Upper lobe of left lung (tissue), 5 donors: ENCODE results near the gene FAIM2.

DNA sequence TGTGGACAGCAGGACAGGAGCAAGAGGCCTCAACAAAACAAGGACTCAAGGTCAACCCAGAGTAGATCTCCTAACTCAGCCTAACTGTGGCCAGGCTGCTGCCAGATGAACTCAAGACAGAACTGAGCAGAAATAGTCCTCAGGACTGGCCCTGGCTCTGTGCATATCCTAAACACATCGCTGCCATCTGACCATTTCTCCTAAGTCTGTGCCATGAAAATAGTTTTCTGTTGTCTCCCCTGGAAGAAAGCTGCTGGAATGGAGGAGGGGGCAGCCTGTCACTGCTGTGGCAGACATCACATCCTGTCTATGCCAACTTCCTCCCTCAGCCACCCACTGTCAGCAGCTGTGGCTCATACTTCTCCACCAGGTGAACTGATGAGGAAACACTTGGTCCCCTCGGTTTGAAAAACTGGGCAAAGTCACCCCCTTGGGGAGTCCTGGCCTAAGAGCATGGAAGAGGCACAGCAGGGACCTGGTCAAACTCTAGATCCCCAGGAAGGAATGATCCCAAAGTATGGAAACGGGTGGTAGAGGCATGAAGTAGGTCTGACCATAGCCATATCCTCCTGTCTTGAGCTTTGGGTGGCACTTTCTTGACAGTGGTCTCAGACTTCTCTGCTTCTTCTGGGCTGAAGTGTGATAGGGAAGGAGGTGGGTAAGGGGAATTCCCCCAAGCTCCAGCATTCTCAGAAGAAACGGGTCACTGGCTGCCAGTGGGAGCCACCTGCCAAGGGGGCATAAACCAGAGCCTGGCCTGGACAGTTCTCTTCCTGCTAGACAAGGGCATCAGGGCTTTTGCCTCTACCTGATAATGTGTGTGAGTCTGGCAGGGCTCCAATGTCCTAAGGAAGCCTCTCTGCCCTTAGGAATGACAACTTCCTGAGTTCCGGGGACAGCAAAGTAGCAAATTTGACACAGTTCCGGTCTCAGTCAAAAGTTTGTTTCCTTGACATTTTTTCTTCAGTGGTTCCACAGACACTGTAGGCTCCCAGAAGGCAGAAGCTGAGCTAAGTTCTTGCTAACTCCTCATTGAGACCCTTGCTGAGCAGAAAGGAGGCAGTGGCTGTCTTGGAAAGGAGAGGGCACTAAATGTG is 36.1 kb downstream of the FMNL3 start:
- PRO-cap, 2 experiments, result peak in 1 of 2 experiments; most common plus-strand start position 686 of the sequence (in 1)
- RAMPAGE, long total RNA, 4 experiments, result no peak in any of the 4 experiments

GRCh38 chr12:49747096-49747843 is 5.9 kb downstream of the TMBIM6 start:
- PRO-cap, 2 experiments, result no peak in any of the 2 experiments
- RAMPAGE, long total RNA, 4 experiments, result no peak in any of the 4 experiments

DNA sequence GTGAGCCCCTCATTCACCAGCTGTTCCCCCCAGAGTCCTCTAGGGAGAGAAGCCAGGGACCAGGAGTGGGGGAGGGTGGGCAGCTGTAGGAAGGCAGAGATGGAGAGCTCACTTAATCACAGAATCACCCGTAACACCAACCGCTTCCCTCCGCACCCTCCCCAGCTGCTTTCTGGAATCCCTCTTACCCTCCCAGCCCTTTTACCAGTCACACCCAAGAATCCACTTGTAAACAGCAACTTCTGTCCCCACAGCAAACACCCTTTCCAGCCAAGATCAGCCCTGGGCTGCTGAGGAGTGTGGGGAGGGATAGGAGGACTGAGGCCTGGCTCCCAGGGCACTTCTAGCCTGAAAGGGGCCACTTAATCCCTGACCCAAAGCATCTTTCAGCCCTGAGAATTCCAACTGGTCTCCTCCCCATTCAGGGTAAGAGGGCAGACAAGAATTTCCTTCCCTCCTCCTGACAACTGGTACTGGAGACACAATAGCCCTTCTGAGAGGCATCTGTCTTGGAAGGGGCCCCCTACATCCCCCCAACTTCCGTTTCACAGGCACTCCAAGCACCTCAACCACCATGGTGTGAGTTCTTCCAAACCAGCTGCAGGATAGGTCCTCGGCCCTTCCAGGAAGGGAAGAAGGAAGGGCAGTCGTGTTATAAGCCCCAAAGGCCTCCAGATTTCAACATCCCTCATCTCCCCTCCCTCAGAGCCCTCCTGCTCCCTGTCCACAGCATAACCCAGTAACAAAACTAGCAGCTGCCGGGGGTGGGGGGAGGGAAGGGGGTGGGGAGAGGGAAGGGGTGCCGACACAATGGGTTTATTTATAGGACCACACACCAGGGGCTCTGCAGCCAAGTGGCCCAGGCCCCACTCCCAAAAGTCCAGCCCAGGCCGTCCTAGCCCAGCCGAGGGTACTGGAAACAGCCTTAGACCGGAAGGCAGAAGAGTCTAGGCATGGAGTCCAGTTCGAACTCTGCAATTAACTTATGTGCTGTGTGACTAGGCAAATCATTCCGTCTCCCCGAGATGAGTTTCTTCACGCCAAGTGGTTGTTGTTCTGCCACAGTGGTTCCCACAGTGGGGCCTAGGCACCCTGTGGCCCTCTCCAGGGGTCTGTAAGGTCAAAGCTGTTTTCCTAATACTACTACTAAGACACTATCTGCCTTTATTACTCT is 18.4 kb downstream of the NCKAP5L start:
- PRO-cap, 2 experiments, result peak in 2 of 2 experiments; most common minus-strand start position 174 of the sequence (in 2)
- RAMPAGE, long total RNA, 4 experiments, result no peak in any of the 4 experiments

- PRO-cap, 2 experiments, result no peak in any of the 2 experiments
- RAMPAGE, long total RNA, 4 experiments, result no peak in any of the 4 experiments
Measured at GRCh38 chr12:49903626-49904474, at the start of gene FAIM2. TSS of gene FAIM2 (minus strand) at chr12:49903900.

DNA sequence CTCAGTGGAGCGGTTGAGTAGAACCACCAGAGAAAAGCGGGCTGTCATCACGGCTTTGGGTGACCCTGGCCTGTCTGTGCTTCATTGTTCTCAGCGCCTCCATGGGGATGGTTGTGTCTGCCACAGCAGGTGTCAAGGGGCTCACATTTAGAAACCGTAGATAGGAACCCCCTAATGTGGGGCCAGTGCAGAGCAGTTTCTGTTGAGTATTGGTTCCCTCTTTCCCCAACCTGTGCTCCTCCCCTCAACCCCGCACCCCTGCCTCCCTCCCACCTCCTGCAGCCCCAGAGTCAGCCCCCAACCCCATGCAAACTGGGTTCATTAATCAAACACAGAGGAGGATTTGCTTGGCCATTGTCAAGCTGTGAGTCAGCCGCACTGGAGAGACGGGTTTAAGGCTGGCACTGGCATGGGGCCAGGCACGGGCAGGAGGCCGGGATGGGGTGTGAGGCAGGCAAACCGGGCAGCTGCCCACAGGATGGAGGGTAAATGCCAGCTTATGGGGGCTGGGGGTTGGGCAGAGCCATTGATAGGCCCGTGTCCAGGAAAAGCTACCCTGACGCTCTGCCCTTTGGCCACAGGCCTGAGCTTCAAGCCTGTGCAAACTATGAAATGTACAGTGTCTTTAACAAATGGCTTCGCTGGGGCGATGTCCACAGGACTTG is 1.2 kb downstream of the AQP5 start:
- PRO-cap, 2 experiments, result no peak in any of the 2 experiments
- RAMPAGE, long total RNA, 4 experiments, result start-site peak on the minus strand in 1 of 4 experiments, centred at position 212 of the sequence, 6 reads per replicate

DNA sequence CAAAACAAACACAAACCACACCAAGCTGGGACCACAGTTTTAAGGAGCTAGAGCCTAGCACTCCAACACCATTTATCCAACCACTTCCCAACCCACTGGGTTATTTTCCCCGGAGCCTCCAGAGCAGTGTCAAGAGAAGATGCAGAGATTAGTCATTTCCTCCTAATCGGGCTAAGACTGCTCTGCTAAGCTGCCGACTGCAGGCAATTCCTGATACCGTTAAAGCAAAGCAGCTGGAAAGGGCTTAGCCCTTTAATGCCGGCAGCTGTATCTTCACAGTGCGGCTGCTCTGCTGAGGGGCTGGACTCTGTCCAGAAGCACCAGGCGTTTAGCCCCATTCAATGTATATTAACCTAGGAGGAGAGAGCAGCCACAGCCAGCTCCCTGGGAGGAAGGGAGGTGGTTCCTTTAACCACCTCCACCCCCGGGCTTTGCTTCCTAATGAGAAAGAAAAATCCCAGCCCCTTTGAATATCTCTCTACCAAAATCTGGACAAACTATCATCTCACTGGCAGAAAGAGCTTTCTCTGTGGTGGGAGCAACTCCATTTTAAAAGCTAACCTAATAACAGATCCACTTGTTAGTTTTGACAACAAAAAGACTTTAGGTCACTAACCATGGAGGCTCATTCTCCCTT is 11.2 kb downstream of the AQP6 start:
- PRO-cap, 2 experiments, result no peak in any of the 2 experiments
- RAMPAGE, long total RNA, 4 experiments, result no peak in any of the 4 experiments

- PRO-cap, 2 experiments, result no peak in any of the 2 experiments
- RAMPAGE, long total RNA, 4 experiments, result no peak in any of the 4 experiments
Measured at GRCh38 chr12:50070367-50070930, 13.1 kb downstream of the ASIC1 start.

GRCh38 chr12:50110658-50111382 is 1.2 kb upstream of the COX14 start:
- PRO-cap, 2 experiments, result peak in 1 of 2 experiments; most common plus-strand start chr12:50111016 (in 1); most common minus-strand start chr12:50110846 (in 1)
- RAMPAGE, long total RNA, 4 experiments, result no peak in any of the 4 experiments

DNA sequence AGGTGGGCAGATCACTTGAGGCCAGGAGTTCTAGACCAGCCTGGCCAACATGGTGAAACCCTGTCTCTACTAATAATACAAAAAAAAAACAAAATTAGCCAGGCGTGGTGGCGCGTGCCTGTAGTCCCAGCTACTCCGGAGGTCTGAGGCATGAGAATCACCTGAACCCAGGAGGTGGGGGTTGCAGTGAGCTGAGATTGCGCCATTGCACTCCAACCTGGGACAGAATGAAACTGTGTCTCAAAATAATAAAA is 8.3 kb downstream of the LIMA1 start:
- PRO-cap, 2 experiments, result peak in 1 of 2 experiments; most common minus-strand start position 145 of the sequence (in 1)
- RAMPAGE, long total RNA, 4 experiments, result no peak in any of the 4 experiments

DNA sequence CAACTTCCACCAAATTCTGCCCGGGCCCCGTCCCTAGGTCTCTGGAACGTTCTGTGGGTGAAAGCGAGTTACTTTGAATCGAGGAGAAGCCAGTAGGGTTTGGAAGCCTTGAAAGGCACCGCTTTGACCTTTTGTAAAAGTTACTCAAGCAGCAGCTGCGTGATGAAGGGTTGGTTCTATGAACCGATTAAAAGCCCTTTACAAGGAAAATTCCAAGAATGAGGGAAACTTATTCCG is 752 bp downstream of the LARP4 start:
- PRO-cap, 2 experiments, result peak in 1 of 2 experiments; most common plus-strand start position 92 of the sequence (in 1)
- RAMPAGE, long total RNA, 4 experiments, result start-site peak on the plus strand in 1 of 4 experiments, centred at position 109 of the sequence, 8 reads per replicate

DNA sequence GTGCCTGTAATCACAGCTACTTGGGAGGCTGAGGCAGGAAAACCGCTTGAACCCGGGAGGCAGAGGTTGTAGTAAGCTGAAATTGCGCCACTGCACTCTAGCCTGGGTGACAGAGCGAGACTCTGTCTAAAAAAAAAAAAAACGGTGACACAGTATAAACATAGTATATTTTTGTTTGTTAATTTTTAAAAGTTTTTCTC is 2.5 kb upstream of the DIP2B start:
- PRO-cap, 2 experiments, result peak in 1 of 2 experiments; most common plus-strand start position 132 of the sequence (in 1)
- RAMPAGE, long total RNA, 4 experiments, result no peak in any of the 4 experiments

DNA sequence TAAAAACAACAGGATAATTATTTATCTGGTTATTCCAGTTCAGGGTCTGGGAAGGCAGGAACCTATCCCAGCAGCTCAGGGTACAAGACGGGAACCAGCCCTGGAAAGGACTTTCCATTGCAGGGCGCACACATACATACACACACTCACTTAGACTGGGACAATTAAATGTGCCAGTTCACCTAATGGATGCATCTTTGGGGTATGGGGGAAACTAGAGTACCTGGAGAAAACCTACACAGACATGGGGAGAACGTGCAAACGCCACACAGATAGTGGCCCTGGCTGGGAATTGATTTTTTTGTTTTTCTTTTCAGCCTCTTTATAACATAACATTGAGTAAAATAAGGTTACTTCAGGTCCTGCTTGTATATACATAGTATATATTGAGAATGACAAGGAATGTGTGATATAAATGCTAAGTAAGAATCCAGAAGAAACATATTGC is 17.6 kb downstream of the DIP2B start:
- PRO-cap, 2 experiments, result no peak in any of the 2 experiments
- RAMPAGE, long total RNA, 4 experiments, result start-site peak on the plus strand in 1 of 4 experiments, centred at position 388 of the sequence, 5 reads per replicate

GRCh38 chr12:50545861-50546373 is 41.1 kb downstream of the DIP2B start:
- PRO-cap, 2 experiments, result no peak in any of the 2 experiments
- RAMPAGE, long total RNA, 4 experiments, result no peak in any of the 4 experiments

DNA sequence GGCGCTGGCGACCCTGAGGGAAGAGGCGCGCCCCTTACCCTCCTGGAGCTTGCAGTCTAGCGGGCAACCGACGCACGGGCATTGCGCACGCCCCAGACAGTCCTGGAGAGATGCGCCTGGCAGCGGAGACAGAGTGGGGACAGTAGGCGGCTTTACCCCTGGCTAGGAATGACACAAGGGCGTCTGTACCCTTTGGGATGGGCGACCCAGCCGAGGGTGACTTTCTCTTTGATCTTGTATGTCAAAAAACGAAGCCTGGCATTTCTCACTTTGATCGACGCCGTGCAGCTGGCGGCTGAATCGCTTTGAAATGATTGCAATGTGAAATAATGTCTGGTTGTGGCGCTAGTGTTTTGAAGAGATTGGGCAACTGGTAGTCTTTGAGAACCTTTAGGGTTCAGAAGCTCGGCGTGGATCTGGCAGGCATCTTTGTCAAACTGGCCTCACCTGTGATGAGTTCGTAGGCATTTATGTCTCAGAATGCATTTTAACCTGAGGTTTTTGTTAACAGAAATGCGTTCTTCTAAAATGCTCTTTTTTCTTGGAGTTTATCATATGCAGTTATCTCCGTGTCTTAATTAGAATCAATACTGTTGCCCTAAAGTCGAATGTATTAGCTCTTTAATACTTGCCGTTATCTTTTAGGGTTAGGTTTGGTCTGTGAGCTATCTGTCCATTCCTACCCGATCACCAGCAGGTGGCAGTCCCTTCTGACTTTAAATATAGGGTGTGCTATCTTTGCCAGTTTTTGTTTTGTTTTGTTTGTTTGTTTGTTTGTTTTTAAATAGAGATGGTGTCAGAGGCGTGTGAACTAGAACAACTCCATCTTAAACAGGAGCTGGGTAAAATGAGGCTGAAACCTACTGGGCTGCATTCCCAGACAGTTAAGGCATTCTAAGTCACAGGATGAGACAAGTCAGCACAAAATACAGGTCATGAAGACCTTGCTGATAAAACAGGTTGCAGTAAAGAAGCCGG is 1.1 kb downstream of the ATF1 start:
- PRO-cap, 2 experiments, result peak in 1 of 2 experiments; most common minus-strand start position 312 of the sequence (in 1)
- RAMPAGE, long total RNA, 4 experiments, result no peak in any of the 4 experiments

DNA sequence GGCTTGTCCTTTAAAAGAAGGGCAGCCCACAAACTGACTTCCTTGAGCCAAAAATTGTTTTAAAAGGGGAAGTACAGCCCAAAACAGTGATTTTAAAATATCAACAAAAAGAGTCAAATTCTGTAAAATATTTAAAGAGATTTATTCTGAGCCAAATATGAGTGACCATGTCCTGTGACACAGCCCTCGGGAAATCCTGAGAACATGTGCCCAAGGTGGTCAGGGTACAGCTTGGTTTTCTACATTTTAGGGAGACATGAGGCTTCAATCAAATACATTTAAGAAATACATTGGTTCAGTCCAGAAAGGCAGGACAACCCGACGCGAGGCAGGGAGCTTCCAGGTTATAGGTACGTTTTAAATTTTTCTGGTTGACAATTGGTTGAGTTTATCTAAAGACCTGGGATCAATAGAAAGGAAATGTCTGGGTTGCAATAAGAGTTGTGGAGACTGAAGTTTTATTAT is 1.1 kb upstream of the METTL7A start:
- PRO-cap, 2 experiments, result no peak in any of the 2 experiments
- RAMPAGE, long total RNA, 4 experiments, result no peak in any of the 4 experiments

DNA sequence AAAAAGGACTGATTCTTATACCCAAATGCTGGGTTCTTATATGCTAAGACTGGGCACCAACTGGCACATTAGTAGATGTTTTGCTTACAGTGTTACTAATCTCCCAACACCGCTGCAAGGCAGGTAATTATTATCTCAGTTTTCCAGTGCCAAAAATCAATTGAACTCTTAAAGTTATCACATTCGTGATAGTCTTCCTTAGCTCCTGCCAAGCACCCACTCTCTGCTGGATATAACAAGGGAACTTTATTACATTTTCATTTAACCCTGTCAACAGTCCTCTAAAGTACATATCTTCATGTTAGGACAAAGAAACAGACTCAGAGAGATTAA is 2.6 kb downstream of the METTL7A start:
- PRO-cap, 2 experiments, result no peak in any of the 2 experiments
- RAMPAGE, long total RNA, 4 experiments, result no peak in any of the 4 experiments

DNA sequence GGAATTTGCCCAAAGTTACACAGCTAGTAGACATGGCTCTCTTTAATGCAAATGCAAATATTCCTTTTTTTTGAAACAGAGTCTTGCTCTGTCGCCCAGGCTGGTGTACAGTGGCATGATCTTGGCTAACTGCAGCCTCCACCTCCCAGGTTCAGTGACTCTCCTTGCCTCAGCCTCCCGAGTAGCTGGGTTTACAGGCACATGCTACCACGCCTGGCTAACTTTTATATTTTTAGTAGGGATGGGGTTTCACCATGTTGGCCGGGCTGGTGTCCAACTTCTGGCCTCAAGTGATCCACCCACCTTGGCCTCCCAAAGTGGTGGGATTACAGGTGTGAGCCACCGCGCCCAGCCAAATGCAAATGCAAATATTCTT is 2.9 kb downstream of the METTL7A start:
- PRO-cap, 2 experiments, result no peak in any of the 2 experiments
- RAMPAGE, long total RNA, 4 experiments, result no peak in any of the 4 experiments

DNA sequence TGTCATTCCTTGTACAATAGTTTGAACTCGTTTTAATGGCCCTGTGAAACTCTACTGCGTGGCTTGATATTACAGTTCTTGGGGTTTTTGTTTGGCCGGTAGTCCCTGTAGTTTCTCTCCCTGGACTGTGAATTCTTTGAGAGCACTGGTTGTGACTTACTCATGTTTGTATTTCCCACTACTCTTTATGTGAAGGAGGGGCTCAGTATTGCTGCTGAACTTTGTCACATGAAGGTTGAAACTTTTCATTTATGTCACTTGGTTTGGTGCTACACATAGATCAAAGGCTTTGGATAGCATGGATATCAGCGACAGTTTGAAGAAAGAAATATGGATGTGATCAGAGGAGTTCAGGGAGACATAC is 1.5 kb upstream of the POU6F1 start:
- PRO-cap, 2 experiments, result no peak in any of the 2 experiments
- RAMPAGE, long total RNA, 4 experiments, result no peak in any of the 4 experiments

GRCh38 chr12:51379153-51379998 is 11.8 kb downstream of the GALNT6 start:
- PRO-cap, 2 experiments, result no peak in any of the 2 experiments
- RAMPAGE, long total RNA, 4 experiments, result no peak in any of the 4 experiments

GRCh38 chr12:51662483-51663224 is 71.6 kb downstream of the SCN8A start:
- PRO-cap, 2 experiments, result no peak in any of the 2 experiments
- RAMPAGE, long total RNA, 4 experiments, result no peak in any of the 4 experiments